Trachea (tissue), 1 donor: Measurements from ENCODE around the genes CHMP5 and UBAP2.

GRCh38 chr9:33115521-33116251, 39.2 kb upstream of the SMU1 start:
- PRO-cap = no peak

GRCh38 chr9:33125681-33126696, 41.1 kb downstream of the B4GALT1 start:
- PRO-cap = no peak

- PRO-cap = no peak
These were observed 38.9 kb downstream of the B4GALT1 start for GRCh38 chr9:33127945-33128919.

- PRO-cap = no peak
These were observed 33.5 kb downstream of the B4GALT1 start for GRCh38 chr9:33133267-33134430.

DNA sequence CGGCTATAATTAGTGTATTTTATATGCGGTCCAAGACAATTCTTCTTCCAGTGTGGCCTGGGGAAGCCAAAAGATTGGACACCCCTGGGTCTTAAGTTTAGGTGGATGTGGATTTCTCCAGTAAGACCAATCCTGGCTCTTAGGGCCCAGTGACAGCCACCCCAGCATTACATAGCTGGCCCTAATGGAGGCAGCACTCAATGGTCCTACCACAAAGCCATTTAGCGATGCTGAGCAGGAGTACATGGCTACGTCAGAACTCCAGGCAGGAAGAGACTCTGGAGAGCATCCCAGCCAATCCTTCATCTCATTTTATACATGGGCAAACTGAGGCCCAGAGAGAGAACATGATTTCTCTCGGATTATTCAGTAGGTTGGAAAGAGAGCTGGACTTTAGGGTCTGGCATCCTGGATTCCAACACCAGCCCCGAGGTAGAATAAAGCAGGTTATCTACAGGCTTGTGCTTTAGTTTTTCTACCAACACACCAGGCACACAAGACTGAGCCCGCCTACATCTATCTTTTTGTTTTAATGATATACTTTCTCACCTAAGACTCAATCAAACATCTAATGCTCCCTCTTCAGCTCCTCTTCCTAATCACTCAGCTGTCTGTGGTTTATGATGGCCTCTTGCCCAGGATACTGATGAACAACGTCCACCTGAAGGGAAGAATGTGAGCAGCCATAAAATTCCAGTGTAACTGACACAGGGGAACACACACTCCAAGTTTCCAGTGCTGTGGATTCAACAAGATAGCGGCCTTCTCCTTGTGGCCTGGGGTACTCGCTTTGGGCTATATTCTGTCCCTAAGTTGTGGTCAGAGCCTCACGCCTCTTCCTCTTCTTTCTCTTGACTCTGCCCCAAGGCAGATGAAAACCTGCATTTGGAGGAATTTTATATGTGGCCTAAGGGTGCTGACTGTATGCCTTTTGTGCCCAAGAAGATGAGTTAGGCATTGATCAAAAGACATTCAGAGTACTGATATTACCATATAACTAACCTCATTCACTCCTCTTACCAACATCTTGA, 12.0 kb downstream of the B4GALT1 start:
- PRO-cap = no peak

DNA sequence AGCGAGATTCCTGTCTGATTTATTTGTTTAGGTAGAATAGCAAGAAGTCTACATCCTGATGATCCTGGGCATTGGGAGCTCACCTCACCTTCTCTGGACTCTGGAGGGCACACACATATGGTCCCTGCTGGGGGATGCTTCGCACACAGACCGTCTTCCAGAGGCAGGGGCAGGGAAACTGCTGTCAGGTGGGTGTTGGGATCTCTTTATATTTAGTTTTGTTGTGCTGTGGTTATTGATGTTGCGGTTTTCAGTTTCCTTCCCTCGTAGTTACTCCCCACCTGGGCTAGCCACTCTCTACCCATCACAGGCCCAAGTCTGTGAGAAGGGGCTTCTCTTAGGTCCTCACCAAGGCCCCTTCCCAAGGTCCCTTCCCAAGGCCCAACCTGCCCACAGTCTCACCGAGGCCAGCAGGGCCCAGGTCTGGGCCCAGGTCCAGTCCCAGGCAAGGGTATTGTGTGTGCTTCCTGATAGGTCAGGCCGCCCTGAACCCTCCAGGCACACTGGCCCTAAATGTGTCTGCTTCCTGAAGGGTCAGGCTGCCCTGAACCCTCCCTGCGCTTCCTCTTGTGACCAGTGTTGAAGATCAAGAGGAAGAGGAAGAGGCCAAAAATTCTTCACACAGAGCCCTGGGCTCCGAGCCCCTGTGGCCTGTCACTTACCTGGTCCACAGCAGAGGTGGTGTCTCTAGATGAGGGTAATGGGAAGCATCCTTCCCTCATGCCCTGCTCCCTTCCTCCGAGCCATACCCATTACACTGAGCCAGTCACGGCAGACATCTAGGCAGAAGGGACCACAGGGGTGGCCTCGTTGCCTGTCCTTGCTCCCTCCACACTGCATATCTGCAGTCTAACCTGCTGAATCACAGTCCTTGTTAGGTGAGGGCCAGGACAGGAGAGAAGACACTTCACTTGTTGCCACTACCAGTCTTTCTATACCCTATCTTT, 18.8 kb upstream of the SPINK4 start:
- PRO-cap = no peak

DNA sequence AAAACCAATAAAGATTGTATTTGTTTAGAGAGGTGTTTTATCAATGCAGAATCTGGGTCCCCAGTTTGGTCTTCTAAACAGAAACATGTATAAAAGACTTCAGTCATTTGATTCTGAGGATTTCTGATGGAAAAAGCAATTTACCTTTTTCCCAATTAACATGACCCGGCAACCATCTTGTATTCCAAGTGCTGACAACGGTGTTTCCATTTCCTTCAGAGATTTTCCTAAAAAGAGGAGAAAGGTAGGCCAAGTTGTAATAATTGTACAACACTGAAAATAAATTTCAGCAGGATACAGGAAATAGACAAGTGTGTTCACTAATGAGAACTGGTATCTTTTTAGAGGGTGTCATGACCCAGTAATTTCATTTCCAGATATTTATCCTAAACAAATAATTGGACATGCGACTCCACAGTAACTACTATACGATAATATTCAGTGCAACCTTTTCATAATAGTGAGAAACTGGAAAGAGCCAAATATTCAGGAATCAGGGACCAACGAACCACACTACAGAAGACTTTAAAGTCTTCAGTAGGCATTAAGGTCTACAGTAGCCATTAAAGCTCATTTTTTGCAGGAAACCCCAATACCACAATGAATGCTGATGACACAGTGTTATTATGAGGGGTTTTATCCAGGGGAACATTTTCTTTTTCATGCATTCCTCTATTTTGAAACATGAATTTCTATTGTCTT, 3.4 kb downstream of the BAG1 start:
- PRO-cap = no peak

DNA sequence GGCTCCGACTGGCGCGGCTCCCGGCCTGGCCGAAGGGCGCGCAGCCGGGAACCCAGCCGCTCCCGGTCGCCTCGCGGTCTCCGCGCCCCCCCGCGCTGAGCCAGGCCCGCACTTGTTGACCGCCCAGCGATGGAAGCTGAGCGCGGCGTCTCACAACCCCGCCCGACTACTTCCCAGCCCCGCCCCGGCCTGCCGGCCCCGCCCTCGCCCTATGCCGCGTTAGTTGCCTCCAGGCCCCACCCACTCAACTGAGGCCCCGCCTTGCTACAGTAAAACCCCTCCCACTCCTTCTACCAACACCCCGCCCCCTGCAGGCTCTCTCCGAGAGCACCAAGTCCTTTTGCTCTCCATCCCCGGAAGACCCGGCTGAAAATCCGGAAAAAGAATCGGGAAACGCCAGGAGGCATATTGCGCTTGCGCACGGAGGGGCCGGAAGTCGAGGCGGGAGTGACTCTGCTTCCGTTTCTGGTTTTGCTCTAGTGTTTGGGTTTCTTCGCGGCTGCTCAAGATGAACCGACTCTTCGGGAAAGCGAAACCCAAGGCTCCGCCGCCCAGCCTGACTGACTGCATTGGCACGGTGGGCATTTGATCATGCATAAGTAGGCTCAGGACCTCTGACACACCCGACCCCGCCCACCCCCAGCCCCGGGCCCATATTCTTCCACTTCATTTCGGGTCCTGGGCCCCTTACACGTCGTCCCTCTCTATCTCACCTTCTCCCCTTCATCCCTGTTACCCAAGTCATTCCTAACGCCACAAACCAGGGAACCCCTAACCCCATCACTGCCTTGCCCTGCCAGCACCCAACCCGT, at the start of gene CHMP5:
Gene CHMP5, plus strand, starts transcription at position 479 of the 812 bp plus-strand sequence.
- PRO-cap = bidirectional peak, plus-strand start at position 434 of the sequence, minus-strand start at position 138 of the sequence; unidirectional peak, minus-strand start at position 566 of the sequence

DNA sequence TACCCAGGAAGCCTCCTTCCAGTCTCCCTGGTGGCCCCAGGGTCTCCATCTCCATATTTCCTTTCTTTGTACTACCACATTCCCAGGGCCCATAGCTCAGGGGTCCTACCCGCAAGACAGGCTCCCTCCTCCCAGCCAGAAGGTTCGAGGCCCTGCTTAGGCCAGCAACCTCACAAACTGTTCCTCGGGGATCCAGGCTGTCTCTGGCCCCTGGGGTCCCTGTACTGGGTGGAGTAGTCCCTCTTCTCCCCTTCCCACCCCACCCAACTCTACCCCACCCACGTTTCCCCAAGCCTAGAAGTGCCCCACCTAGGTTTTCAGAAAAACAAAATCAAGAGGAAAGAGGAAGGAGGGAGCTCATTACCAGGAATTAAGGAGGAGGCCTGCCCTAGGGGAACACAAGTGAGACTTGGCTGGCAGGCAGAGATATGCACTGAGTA, 10.3 kb downstream of the AQP3 start:
- PRO-cap = no peak

GRCh38 chr9:33461820-33462578, 11.7 kb downstream of the NOL6 start:
- PRO-cap = no peak

- PRO-cap = no peak
These were observed 73.4 kb upstream of the PRSS3 start for GRCh38 chr9:33721924-33722460.

GRCh38 chr9:33762005-33762673, 33.2 kb upstream of the PRSS3 start:
- PRO-cap = no peak

DNA sequence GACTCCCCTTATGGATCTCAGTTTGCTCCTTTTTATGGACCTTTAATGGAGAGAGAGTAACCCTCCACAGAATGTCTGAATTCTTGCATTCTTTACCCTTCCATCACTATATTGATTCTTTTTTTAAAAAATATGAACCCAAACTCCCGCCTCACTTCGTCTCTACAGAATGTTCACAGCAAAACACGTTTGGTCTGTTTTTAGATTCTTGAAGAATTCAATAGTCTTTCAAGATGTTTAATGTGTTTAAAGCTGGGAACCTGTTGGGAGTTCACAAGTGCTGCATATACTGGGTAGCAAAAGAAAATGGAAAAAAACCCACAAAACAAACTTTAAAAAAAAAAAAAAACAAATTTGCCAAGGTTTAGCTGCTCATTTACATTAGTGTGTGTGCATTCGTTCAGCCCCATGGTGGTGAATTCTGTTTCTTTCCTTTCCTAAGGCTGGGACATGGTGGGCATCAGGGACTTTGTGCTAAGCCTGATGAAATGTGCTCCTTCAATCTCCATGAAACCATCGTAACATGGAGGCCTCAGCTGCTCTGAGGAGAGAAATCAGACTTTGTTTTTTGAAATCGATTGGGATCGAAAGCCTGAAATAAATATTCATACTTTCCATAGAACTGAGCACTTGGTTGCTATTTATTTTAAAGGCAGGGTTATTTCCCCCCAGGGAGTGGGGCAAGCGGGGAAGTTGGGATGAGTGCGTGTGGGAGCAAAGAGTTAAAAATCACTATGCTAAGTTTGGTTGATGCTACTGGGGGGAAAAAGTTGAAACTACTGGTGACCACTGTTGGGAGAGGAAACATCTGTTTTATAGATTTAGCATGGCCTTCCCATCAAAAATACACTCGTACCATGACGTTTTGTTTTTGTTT, 100.6 kb downstream of the UBE2R2 start:
- PRO-cap = no peak

GRCh38 chr9:33963545-33964070, 85.1 kb downstream of the UBAP2 start:
- PRO-cap = no peak

GRCh38 chr9:34048797-34049704, at the start of gene UBAP2:
TSS of gene UBAP2 (minus strand) at chr9:34048887.
- PRO-cap = bidirectional peak, plus-strand start at chr9:34048992, minus-strand start at chr9:34048885; unidirectional peak, plus-strand start at chr9:34049570

DNA sequence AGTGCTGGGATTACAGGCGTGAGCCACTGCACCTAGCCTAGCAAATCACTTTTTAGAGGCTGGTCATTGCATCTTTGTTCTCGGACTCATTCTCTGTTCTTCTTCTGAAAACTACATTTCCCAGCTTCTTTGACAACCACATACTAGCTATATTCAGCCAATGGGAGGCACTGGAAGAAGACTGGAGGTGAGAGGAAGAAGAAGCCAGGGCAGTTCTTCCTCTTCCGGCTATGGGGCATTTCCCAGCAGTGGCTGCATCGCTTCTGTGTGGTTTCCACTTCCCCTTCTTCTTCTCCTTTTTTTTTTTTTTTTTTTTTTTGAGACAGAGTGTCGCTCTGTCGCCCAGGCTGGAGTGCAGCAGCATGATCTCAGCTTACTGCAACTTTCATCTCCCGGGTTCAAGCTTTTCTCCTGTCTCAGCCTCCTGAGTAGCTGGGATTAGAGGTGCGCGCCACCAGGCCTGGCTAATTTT, 7.1 kb upstream of the UBAP1 start:
- PRO-cap = no peak

- PRO-cap = no peak
These were observed 837 bp upstream of the UBAP1 start for GRCh38 chr9:34178078-34178334.

DNA sequence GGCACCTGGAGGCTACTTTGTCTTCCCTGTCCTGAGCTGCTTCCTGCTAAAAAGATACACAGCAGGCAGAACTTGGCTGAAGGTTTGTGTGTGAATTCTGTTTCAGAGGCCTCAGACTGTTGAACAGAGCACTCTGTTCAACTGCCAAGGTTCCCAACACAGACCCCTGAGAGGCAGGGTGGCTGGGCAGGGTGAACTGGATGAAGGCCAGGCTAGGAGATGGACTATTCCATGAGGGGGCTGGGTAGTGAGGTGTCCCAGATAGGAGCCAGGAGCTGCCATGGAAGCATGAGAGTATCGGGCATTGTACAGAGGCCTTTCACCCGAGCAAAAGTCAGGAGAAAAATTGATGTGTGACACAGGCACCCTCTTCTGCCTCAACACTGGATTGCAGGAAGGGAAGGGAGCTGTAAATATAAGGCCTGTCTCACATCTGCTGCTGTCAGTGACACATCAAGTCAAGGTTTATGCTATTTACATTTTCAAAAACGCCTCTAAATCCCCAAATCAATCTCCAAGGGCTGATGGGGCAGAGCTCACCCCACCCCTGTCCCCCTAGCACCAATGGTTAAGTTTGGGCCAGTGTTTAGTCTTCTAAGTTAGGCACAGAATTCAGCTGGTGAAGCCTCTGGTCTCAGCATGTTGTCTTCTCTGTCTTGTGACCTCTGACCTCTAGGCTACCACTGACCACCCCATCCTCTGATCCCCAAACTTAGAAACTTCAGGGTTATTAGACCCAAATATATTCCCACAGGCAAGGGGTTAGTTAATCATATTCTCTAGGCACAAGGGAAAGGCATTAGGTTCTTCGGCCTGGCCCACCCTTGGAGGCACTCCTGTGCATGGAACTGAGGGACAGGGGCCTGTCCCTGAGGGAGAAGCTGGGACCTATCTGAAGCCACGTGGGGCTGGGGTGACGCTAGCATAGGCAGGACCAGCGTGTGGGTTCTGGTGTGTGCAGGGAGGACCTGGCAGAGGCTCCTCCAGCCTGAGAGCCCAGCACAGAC, 74.8 kb downstream of the UBAP1 start:
- PRO-cap = no peak

DNA sequence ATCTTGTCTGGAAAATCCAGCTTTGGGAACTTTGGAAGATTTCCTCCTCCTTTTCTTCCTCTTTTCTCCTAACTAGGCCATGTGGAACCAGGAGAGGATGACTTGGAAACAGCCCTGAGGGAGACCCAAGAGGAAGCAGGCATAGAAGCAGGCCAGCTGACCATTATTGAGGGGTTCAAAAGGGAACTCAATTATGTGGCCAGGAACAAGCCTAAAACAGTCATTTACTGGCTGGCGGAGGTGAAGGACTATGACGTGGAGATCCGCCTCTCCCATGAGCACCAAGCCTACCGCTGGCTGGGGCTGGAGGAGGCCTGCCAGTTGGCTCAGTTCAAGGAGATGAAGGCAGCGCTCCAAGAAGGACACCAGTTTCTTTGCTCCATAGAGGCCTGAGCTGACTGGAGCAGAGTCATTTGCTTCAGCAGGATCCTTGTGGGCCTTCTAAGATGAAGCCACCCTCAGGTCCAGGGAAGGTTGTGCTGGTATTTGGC, 13.7 kb downstream of the NUDT2 start:
- PRO-cap = no peak

DNA sequence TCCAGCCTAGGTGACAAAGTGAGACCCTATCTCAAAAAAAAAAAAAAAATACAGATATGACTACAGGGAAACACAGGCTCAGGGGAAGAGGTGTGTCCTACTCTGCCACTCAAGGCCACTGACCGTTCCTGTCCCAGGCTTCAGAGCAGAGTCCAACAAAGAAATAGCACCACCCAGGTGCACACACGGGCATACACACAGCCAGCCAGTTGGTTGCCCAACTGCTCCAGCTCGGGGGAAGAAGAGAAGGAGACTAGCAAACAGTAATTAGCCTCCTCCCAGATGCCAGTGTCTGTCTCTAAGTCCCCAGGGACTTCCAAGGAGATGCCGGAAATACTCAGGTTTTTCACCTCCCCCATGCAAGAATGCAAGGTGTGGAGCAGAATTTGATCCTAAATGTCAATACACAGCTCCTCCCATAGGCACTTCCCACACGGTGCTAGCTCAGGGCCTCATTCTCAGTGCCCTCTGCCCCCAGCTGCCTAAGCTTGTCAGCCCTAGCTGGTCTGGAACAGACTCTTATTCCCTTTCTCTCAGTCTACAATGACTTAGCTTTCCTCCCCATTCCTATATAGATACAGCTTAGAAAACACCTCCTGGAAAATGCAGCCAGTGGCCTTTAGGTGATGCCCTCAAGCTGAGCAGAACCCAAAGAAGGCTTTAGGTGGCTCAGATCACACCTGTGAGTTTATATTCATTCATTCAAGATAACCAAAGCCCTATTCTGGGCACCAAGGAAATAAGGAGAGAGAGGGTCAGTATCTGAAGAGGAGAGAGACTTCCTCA, 1.6 kb downstream of the MYORG start:
- PRO-cap = no peak